Spleen (tissue), 7 donors: ENCODE measurements around a stretch of chr10.

DNA sequence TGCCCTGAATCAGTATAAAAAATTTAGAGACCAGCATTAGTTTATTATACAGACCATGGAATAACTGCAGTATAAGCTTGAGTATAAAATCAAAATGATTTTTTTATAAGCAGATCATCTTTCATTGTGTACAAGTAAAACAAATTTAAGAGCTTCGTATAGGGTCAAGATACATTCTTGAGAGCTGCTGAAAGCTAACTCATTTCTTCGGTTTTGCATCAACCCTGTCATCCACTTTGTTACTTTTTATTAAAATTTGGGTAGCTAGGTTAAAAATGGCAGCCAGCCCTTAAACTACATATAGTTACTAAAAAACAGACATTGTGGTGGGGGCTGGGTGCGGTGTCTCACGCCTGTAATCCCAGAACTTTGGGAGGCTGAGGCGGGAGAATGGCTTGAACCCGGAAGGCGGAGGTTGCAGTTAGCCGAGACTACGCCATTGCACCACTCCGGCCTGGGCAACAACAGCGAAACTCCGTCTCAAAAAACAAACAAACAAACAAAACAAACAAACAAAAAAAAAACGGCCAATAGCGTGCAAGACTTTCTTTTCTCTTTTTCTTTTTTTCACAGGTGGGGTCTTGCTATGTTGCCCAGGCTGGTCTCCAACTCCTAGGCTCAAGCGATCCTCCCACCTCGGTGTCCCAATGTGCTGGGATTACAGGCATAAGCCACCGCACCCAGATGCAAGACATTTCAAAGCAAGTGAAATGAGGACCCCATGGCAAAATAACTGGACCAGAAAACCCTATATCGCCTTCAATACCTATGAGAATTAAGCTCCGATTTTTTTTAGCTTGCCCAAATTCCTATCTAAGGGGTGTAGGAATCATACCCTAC is 1.7 kb downstream of the PSAP start:
- PRO-cap, 4 experiments = no peak in any of the 4 experiments
- RAMPAGE, long total RNA, 4 experiments = no peak in any of the 4 experiments

GRCh38 chr10:71965107-71965456 is 887 bp downstream of the CHST3 start:
- PRO-cap, 4 experiments = peak in 4 of 4 experiments; most common plus-strand start chr10:71965320 (in 4); most common minus-strand start chr10:71965227 (in 3)
- RAMPAGE, long total RNA, 4 experiments = no peak in any of the 4 experiments

GRCh38 chr10:71966173-71966856 is 2.1 kb downstream of the CHST3 start:
- PRO-cap, 4 experiments = no peak in any of the 4 experiments
- RAMPAGE, long total RNA, 4 experiments = no peak in any of the 4 experiments

GRCh38 chr10:71973336-71974043 is 9.3 kb downstream of the CHST3 start:
- PRO-cap, 4 experiments = no peak in any of the 4 experiments
- RAMPAGE, long total RNA, 4 experiments = no peak in any of the 4 experiments

- PRO-cap, 4 experiments = no peak in any of the 4 experiments
- RAMPAGE, long total RNA, 4 experiments = no peak in any of the 4 experiments
Measured at GRCh38 chr10:71985899-71986416, 21.8 kb downstream of the CHST3 start.

DNA sequence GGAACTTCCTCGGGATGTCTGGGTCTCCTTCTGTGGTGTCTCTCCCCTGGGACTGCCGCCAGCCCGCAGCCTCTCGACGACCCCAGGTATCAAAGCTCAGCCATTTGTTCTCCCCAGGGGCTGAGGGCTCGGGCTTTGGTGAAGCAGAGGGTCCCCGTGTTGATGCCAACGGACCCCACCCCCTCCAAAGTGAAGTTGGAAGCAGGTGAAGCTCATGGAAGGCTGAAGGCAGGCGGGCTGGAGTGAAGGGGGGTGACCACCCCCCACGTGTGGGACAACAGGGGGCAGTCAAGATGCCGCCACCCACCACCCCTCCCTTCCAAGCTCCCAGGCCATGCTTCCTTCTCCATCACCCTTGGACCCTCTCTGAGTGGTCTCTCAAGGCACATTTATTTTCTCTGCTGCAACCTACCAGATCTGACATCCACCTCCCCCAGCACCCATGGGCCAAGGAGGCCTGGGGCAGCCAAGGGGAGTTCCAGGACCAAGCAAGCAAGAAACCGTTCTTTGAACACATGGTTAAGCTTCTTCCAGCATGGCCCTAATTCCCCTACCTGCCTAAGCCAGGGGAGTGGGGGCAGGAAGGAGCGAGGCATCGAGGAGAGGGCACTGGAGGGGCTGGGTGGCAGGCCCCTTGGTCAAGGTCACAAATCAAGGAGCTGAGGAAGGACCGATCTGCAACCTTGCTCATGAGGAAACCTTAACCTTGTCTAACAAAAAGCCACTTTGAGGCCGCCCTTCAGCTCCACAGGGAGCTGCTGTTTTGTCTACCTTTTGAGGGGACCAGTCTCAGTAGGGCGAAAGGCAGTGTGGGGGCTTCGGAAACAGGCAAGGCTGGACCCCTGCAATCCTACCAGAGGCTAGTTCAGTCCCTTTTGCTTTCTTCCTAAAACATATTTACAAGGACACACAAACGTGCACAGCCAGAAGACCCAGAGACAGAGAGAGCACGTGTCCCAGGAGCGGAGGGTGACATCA is 28.6 kb downstream of the SPOCK2 start:
- PRO-cap, 4 experiments = no peak in any of the 4 experiments
- RAMPAGE, long total RNA, 4 experiments = no peak in any of the 4 experiments

GRCh38 chr10:72070156-72070614 is 18.2 kb downstream of the SPOCK2 start:
- PRO-cap, 4 experiments = no peak in any of the 4 experiments
- RAMPAGE, long total RNA, 4 experiments = no peak in any of the 4 experiments

DNA sequence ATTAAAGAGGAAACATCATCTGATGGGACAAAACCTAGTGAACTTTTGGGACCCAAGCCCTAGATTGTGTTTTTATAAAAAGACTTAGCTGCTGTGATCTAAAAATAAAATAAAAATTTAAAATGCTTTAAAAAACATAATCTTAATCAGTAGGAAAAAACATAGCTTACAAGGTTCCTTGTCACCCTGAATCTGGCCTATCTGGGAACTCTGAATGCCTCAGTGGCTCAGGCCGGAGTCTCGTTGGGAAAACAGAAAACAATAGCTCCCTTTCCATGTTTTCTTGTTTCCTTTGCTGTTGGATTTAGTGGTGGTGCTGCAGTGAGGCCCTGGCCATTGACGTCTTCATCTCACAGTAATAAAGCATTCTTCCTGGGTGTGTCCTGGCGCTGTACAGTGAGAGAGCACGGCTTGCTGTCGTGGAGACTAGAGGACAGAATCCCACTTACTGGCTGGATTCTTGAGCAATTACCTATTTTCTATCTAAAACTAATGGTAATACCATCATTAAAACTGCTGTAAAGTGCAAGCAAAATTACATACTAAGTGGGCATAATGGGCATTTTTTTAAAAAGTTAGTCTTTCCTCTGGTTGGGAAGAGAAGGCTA is 1.2 kb upstream of the SPOCK2 start:
- PRO-cap, 4 experiments = peak in 1 of 4 experiments; most common plus-strand start position 389 of the sequence (in 1); most common minus-strand start position 345 of the sequence (in 1)
- RAMPAGE, long total RNA, 4 experiments = no peak in any of the 4 experiments

- PRO-cap, 4 experiments = no peak in any of the 4 experiments
- RAMPAGE, long total RNA, 4 experiments = no peak in any of the 4 experiments
Measured at GRCh38 chr10:72123717-72124027, 35.3 kb upstream of the SPOCK2 start.

GRCh38 chr10:72145217-72145972 is 57.0 kb upstream of the SPOCK2 start:
- PRO-cap, 4 experiments = no peak in any of the 4 experiments
- RAMPAGE, long total RNA, 4 experiments = no peak in any of the 4 experiments

DNA sequence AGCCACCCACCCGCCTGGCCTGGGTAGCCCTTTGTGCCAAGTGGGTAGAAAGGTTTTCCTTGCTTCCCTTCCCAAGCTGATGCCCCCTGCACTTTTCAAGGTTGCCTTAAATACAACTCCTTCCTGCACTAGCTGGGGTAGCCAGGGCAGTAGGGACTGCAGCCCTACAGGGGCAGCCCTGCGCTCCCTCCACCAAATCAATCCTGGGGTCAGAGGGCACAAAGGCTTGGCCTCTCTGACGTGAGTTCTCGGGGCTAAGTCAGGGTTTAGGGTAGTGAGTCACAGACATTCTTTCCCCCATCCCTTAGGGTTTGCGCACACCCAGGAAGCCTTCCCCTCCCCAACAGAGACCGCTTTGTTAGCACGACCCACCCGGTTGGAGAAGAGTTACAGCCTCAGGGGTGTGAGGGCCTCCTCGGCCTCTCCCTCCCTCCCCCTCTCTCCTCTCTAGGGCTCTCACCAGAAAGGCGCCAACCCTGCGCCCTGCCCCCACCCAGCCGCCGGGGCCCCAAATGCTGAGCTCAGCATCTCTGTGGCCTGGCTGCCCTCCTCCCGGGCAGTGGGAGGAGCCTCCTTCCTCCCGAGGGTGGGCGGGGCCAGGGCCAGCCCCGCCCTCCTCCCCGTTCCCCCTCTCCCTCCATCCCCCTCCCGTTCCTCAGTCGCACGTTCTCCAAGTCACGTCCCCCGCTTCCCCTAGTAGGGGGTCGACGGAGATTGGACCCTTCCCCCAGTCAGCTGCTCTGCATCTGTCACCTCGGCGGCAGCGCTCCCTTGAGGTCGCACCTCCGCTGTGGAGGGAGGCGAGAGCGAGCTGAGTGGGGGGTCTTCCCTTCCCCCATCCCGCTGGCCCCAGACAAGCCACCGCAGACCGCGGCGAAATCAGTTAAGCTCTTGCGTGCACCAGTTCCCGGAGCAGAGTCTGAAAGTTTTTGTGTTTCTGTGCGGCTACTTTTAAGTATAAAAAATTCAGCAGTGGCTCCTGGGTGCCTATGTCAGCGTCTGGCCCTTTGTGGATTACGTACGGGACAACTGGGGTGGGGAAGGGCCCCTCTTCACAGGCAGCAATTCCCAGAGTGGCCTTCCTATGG is 13.0 kb upstream of the DDIT4 start:
- PRO-cap, 4 experiments = peak in 4 of 4 experiments; most common plus-strand start position 658 of the sequence (in 4); most common minus-strand start position 440 of the sequence (in 4)
- RAMPAGE, long total RNA, 4 experiments = no peak in any of the 4 experiments

- PRO-cap, 4 experiments = peak in 2 of 4 experiments; most common plus-strand start chr10:72276898 (in 2)
- RAMPAGE, long total RNA, 4 experiments = no peak in any of the 4 experiments
Measured at GRCh38 chr10:72276743-72277158, 3.0 kb downstream of the DDIT4 start.

- PRO-cap, 4 experiments = no peak in any of the 4 experiments
- RAMPAGE, long total RNA, 4 experiments = no peak in any of the 4 experiments
Measured at GRCh38 chr10:72278376-72279135, 4.8 kb downstream of the DDIT4 start.

- PRO-cap, 4 experiments = peak in 4 of 4 experiments; most common plus-strand start chr10:72297885 (in 2); most common minus-strand start chr10:72298101 (in 2)
- RAMPAGE, long total RNA, 4 experiments = no peak in any of the 4 experiments
Measured at GRCh38 chr10:72297590-72298545, 24.1 kb downstream of the DDIT4 start.

- PRO-cap, 4 experiments = no peak in any of the 4 experiments
- RAMPAGE, long total RNA, 4 experiments = no peak in any of the 4 experiments
Measured at GRCh38 chr10:72308351-72308988, 34.7 kb downstream of the DDIT4 start.

GRCh38 chr10:72323851-72324416 is 30.8 kb downstream of the DNAJB12 start:
- PRO-cap, 4 experiments = no peak in any of the 4 experiments
- RAMPAGE, long total RNA, 4 experiments = no peak in any of the 4 experiments

GRCh38 chr10:72326189-72326503 is 28.6 kb downstream of the DNAJB12 start:
- PRO-cap, 4 experiments = no peak in any of the 4 experiments
- RAMPAGE, long total RNA, 4 experiments = no peak in any of the 4 experiments

GRCh38 chr10:72349151-72349810 is 5.4 kb downstream of the DNAJB12 start:
- PRO-cap, 4 experiments = no peak in any of the 4 experiments
- RAMPAGE, long total RNA, 4 experiments = no peak in any of the 4 experiments

- PRO-cap, 4 experiments = no peak in any of the 4 experiments
- RAMPAGE, long total RNA, 4 experiments = no peak in any of the 4 experiments
Measured at GRCh38 chr10:72353935-72354447, 728 bp downstream of the DNAJB12 start.

DNA sequence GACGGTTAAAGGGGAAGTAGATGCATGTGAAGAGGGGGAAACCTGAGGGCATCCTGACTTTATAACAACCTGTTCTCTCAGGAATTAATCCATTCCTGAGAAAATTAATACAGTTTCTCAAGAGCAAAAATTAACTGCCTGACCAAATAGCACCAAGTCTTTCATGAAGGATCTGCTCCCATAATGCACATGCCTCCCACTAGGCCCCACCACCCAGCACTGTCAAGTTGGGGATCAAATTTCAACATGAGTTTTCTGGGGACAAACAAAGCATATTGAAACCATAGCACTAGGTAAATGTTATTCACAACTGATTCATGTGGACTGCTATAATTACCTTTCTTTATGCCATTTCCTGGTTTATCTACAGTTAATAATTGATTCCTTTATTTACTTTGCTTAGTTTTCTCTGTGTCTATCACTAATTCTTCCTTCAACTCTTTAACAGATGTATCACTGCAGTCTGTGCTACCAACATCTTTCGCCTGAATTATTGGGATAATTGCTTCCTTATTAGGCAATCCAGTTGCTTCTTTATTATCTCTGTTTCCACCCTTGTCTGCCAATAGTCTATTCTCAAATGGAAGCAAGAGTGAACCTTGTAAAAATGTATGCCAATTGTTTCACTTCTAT is 12.9 kb upstream of the MICU1 start:
- PRO-cap, 4 experiments = no peak in any of the 4 experiments
- RAMPAGE, long total RNA, 4 experiments = no peak in any of the 4 experiments